Mesenchymal stem cell of the bone marrow (primary cell): ENCODE measurements around the gene TAFA5.

DNA sequence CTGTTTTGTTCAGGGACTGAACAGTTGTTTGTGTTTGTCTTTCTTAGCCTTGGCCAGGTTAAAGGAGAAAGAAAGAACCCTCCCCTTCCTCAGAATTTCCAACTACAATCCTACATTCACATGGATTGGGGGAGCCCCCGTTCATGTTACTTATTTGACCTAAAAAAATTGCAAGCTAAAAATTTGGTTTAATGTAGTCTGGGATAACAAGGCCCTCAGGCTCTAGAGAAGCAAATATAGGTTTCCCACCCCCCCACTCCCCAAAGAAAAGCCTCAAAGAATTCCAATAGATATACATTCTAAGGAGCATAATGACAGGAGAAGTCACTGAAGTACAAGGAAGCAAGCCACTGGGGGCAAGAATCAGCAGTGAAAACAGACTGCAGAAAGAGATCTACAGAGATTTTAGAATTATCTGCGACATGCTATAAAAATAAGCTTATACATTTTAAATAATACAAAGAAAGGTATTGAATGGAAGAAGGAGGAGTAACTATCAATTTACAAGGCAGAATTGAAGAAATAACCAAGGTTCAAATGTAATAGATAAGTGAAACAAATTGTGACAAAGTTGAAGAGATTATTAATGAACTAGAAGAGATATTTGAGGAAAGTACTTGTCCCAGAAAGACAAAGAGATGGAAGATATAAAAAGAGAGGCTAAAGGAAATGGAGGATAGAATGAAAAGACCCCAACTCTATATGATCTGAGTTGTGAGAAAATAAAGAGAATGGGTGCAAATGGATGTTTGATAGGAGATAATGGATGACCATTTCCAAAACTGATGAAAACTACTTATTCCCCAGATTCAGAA lies 343.3 kb downstream of the TBC1D22A start:
- CAGE, long polyA plus RNA = no peak

GRCh38 chr22:47176889-47177292 lies 414.4 kb downstream of the TBC1D22A start:
- CAGE, long polyA plus RNA = no peak

- CAGE, long polyA plus RNA = no peak
Measured at GRCh38 chr22:47487711-47488367, 725.4 kb downstream of the TBC1D22A start.

DNA sequence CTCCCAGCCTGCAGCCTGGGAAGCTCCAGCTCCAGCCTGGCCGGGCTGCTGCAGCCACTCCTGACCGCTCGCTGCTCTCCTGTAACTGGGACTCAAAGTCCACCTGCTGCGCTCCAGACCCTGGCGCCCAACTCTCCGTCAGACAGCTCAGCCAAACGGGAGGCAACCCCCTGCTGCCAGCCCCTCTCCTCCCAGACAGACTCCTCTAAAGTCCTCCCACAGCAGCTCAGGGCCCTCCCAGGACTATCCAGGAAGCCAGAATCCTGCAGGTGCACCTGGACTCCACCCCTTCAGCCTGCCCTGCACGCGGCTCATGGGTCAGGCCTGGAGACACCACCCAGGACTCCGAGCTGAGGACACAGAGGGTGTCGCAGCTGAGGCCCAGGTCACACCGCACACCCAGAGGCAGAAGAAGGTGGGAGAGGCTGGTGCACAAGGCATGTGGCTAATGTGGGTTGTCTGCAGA lies 212.3 kb upstream of the TAFA5 start:
- CAGE, long polyA plus RNA = no peak

DNA sequence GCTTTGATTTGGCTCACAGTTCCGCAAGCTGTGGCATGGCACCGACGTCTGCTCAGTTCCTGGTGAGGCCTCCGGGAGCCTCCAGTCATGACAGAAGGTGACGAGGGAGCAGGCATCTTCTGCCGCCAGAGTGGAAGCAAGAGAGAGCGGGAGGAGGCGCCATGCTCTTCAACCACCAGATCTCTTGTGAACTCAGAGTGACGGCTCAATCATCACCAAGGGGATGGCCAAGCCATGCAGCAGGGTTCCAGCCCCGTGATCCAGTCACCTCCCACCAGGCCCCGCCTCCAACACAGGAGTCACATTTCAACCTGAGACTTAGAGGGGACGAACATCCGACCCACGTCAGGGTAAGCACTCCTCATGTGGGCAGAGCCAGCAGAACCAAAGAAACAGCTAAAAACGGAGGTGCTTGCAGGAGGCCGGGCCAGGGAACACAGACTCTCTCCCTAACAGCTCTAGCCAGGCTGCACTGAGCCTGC lies 132.2 kb upstream of the TAFA5 start:
- CAGE, long polyA plus RNA = no peak

DNA sequence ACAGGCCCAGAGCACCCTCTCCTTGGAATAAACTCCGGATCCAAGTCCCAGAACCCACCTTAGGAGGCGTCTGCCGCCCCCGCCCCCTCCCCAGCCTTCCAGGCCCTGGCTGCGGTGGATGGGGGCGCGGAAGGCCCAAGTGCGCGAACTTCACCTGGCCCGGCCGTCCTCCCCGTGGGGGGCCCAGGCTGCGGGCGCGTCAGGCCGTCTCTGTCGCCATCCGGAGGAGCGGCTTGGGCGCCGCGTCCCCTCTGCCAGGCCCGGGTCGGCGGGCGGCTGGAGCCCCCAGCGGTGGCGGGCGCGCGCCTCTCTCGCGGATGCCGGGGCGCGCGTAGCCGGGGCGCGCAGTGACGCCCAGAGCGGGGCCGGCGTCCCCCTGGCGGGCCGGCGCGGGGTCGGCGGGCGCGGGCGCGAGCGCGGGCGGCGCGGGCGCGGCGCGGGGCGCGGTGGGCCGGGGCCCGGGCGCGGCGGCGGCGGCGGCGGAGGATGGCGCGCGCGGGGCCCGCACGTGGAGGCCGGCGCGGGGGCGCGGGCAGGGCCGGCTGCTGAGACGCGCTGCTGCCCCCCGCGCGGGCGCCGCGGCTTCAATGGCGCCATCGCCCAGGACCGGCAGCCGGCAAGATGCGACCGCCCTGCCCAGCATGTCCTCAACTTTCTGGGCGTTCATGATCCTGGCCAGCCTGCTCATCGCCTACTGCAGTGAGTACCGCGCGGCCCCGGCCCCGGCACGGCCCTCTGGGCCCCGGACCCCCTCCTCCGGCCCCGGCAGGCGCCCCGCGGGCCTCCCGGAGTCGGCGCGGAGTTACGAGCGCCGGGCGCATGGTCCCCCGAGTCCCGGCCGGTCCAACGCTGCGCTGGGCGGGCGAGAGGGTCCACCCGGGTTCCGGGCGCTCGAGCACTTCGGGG lies at the start of gene TAFA5:
TSS of gene TAFA5 (plus strand) at position 548 of the 906 bp plus-strand sequence.
- CAGE, long polyA plus RNA = no peak

GRCh38 chr22:48536178-48536650 lies 46.9 kb downstream of the TAFA5 start:
- CAGE, long polyA plus RNA = no peak

DNA sequence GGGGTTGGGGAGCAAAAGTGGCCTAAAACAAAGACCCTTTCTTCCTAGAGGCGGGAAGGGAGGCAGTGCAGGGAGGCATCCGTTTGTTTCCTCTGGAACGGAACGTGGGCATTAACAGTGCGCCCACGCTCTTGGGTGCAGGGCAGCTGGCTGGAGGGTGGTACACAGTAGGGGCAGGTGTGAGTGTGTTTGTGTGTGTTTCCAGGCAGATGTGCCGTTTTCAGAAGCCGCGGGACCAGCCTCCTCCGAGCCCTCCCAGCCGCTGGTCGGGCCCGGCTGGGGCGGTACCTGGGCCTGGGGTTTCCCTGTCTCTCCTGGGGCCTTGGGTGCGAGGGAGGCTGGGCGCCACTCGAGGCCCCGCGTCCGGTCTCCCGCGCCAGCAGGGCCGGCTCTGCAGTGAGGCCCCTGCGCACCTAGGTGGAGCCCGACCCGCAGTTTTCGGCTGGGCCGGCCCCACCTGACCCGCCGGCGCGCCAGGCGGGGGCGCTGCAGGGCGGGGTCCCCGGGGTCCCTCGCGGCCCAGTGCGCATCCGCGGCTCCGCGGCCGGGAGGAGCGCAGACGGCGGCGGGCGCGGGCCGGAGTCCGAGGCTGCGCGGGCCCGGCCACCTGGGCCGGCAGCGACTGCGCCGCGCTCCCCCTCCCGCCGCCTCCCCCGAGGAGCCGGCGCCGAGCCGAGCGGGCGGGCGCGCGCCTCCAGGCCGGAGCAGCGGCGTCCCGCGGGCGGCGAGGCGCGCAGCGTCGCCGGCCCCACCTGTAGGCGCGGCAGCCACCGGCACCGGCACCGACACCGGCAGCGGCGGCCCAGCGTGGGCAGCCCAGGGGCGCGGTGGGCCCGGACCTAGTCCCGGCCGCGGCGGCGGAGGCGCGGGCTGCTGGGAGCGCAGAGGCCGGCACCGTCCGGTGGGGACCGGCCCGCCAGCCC lies 85.7 kb downstream of the TAFA5 start:
- CAGE, long polyA plus RNA = no peak

DNA sequence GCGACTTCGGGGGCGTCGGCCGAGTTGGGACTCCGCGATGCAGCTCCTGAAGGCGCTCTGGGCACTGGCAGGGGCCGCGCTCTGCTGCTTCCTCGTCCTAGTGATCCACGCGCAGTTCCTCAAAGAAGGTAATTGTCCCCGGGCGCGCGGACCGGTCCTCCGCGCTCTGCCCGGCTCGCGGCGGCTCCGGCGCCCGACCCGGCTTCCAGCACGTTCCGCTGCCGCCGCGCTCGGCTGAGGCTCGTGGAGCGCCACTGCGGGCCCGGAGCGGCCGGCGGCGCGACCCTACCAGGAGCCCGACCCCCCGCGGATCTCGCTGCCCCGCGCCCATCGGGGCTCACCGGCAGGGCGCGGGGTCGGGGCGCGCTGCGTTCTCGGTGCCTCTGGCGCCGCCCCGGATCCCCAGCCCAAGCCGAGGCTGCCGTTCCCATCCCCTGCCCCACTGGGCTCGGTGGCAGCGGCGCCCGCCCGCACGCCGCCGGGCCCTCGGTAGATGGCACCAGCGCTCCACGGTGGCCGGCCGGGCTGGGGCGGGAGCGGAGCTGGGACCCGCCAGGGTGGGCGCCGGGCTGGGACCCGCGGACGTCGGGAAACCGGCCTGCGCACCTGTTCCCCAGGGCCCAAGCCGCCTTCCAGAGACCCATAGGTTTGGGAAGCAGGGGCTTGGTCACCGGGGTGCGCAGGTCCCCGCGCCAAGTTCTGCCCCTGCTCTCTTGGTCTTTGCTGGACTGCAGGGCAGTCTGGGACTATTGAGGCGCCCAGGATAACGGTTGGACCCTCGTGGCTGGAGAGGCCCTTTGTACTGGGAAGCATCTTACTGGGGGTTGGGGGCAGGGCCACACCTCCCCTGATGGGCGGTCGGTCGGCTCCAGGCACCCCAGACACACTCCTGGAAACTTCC lies 87.3 kb downstream of the TAFA5 start:
- CAGE, long polyA plus RNA = no peak

DNA sequence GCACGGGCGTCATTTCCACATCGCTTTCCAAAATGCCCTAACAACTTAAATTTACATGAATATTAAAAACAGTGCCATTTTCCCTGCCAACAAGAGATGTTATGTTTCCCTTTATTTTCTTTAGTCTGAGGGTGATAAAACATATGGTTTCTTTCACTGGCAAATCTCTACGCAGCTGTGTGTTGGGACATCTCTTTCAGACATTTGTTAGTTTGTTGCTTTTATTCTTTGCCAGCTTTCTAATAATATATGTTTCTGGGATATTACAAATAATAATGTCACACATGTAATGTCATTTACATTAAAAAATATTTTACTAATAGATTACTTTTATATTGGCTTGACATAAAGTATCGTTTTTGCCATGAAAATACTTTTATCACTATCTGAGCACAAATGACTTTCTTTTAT lies 356.5 kb downstream of the BRD1 start:
- CAGE, long polyA plus RNA = no peak

GRCh38 chr22:49678180-49678640 lies 149.5 kb downstream of the BRD1 start:
- CAGE, long polyA plus RNA = no peak

DNA sequence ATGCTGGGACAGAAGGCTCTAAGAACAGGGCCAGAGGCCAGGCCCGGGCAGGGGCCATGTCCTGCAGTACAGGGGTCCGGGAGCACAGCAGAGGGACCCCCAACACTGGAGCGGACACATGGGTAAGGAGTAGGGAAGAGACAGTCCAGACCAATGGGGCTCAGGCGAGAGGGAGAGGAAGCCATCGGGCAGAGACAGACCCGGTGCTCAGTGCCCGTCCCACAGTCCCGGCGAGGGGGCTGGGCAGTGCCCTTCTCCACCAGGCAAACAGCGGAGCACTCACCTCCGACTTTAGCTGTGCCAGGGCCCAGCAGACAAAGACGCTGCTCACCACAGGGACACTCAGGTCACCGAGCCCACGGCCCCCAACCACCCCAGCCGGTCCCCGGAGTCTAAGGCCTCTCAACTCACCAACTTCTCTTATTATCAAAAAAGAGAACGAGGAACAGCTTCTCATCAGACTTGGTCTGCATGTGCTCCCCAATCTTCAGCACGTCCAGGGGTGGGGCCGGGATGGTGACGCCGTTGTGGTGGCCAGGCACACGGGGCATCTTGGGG lies 52.4 kb downstream of the BRD1 start:
- CAGE, long polyA plus RNA = no peak

DNA sequence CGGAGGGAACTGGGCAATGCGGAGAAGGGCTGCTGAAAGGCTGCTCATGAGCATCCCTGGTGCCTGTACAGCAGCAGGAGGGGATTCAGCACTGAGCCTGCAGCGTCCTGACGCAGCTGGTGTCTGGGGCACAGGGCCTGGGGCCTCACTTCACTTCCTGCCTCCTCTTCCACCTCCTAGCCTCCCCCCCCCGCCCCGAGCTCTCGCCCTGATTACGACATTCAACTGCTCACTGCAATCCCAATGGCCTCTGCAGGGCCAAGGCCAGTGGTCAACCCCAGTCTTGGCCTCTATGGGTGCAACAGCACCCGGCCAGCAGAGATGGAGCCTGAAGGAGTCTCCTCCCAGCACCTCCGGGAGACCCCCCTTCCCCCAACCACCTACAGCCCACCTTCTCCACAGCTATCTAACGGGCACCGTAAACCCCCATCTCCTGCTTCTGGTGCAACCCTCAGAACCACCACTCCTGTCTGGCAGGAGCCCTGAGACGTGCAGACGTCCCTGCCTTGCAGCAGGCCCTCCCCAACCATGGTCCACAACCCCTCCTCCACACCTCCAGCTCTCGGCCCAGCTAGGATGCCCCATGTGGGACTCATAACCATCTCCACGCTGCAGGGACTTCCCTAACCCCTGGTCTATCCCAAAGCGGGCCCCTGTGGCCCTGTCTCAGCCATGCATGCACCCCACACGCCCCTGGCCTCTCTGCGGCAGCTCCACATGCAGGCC lies 38.2 kb downstream of the BRD1 start:
- CAGE, long polyA plus RNA = no peak

- CAGE, long polyA plus RNA = no peak
Measured at GRCh38 chr22:49816400-49817395, 11.0 kb downstream of the BRD1 start.

DNA sequence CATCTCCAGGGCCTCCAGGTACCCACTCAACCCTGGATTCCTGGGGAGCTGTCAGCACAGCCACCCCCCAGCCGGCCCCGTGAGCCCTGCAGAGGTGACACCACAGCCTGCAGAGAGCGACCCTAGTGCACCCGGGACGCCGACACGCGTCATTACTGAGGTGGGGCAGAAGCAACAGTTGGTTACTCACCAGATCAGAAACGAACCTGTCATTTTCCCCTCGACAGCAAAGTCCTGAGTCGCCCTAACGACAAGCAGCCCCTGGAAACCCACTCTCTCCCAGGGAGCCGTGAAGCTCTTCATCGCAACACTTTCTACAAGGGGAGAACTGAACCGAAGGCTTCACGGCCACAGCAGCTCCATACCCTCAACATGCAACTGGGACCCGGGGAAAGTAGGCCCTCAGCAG lies 1.7 kb downstream of the BRD1 start:
- CAGE, long polyA plus RNA = no peak

- CAGE, long polyA plus RNA = no peak
Measured at GRCh38 chr22:49855378-49856139, 1.9 kb downstream of the ZBED4 start.

DNA sequence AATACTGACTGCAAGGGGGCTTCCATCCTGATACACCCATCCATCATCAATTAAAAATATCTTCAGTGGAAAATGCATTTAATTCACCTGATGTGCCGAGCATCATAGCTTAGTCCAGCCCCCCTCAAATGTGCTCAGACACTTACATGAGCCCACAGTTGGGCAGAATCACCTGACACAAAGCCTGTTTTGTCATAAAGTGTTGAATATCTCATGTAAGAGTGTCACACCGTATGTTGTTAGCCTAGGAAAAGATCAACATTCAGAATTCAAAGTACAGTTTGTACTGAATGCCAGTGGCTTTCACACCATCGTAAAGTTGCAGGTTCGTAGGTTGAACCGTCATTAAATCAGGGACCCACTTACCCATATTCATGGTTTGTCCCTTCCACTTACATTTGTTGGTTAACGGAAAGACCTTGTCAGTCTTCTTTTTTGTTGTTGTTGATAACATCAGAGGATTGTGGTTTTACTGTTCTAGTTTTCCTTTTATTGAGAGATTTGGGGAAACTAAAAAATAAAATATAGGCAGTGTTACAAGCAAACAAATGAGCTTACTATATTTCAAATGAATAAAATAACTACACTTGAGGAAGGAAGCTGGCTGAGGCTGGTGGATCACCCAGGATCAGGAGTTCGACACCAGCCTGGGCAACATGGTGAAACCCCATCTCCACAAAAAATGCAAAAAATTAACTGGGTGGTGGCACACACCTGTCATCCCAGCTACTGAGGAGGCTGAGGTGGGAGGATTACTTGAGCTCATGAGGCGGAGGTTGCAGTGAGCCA lies 14.3 kb downstream of the ZBED4 start:
- CAGE, long polyA plus RNA = no peak

DNA sequence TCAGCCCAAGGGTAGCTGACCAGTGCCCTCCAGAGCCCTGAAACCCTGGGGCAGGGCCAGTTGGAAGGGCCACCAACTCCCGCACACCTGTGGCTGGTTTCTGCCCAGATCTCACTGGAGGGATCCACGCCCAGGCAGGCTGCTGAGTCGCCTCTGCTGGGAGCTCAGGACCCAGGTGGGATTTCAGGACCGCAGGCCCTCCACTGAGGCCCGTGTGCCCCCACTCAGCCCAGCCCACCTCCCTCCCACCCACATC lies 8.9 kb upstream of the PIM3 start:
- CAGE, long polyA plus RNA = no peak

GRCh38 chr22:49959092-49959549 lies 1.5 kb upstream of the PIM3 start:
- CAGE, long polyA plus RNA = no peak

DNA sequence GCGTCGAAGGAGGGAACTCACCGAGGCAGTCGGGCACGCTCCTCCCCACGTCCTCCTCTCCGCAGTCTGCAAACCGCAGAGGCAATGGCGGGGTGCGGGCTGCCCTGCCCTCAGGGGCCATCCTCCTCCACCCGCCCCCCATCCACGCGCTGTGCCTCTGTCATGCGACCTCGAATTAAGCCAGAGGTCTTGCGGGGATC lies 12.5 kb downstream of the IL17REL start:
- CAGE, long polyA plus RNA = no peak